ENCODE measurements around a stretch of chr2.

GRCh38 chr2:46487871-46488519 is 54.3 kb upstream of the RHOQ start:
- PRO-cap, 3 experiments: no peak in any of the 3 experiments
- RAMPAGE, long total RNA: no peak

DNA sequence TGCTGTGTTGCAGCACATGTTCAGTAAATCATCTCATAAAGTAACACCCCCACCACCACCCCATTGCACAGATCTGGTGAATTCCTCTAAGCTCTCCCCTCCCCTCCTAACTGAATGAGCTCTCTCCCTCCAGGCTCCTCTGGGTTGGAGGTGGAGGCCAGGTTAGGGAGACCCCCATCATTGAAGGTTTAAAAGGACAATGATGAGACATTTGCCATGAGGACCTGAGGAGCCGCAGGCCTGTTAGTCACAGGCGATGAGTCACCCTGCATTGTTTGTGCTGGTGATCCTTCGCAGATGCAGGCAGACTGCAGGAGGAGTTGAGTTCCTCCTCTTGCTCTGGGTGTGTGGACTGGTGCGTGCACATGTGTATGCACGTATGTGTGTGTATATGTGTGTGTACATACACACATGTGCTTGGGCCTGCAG is 42.1 kb downstream of the MCFD2 start:
- PRO-cap, 3 experiments: no peak in any of the 3 experiments
- RAMPAGE, long total RNA: no peak

GRCh38 chr2:46909578-46910445 is 5.8 kb downstream of the MCFD2 start:
- PRO-cap, 3 experiments: no peak in any of the 3 experiments
- RAMPAGE, long total RNA: no peak

- PRO-cap, 3 experiments: no peak in any of the 3 experiments
- RAMPAGE, long total RNA: no peak
Observed at GRCh38 chr2:46979538-46980171, 38.6 kb downstream of the TTC7A start.

- PRO-cap, 3 experiments: no peak in any of the 3 experiments
- RAMPAGE, long total RNA: no peak
Observed at GRCh38 chr2:46983628-46984116, 42.6 kb downstream of the TTC7A start.

- PRO-cap, 3 experiments: no peak in any of the 3 experiments
- RAMPAGE, long total RNA: no peak
Observed at GRCh38 chr2:46984117-46984530, 43.1 kb downstream of the TTC7A start.

DNA sequence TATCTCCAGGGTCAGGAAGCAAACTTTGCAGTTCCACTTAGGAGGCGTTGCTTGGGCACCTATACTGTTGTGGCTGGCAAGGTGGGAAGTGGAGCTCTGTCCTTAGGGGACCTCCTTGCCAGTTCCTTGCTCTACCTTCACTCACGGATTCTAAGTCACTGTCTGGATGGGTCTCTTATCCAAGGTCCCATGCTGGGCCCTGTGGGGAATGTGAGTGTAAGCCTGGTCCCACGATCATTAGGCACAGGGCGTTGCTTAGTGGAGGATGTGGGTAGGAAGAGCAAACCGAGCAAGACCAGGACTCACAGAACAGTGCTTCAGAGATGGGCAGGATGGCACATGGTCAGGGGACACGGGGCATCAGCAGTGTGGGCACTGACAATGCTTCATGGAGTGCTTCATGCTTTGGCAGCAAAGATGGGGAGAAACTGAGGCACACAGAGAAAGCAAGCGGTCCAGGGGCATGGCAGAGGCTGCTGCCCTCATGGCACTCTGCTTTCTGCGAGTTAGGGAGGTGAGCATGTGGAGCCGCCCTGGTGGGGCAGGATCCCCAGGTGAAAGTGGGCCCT is 104.8 kb downstream of the TTC7A start:
- PRO-cap, 3 experiments: no peak in any of the 3 experiments
- RAMPAGE, long total RNA: no peak

GRCh38 chr2:47075295-47075877 is 79.7 kb downstream of the STPG4 start:
- PRO-cap, 3 experiments: no peak in any of the 3 experiments
- RAMPAGE, long total RNA: no peak

DNA sequence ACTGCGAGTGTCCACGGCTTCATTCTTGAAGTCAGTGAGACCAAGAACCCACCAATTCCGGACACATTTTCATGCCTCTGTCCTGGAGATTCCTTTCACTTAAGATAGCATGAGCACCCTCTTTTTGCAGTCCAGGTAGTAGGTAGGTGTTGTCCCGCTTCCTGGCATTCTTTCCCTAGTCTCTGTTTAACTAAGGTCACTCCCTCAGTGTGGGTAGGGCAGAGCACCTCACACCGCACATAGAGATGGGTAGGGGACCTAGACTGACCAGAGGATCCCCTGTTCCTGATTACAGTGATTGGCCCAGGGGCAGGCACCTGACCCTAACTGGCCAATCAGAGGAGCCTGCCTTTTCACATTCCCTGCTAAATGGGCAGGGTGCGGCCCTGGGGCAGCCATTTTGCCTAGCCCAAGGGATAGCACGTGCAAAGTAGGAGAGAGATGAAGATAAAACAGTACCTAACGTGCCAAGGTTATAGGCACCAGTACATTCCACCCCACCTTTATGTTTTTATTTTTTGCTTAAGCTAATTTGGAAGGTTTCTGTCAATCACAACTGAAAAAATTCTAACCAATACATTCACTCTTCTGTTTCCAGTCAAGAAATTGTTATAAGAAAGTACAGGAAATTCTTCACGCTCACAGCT is 46.5 kb downstream of the STPG4 start:
- PRO-cap, 3 experiments: no peak in any of the 3 experiments
- RAMPAGE, long total RNA: no peak

DNA sequence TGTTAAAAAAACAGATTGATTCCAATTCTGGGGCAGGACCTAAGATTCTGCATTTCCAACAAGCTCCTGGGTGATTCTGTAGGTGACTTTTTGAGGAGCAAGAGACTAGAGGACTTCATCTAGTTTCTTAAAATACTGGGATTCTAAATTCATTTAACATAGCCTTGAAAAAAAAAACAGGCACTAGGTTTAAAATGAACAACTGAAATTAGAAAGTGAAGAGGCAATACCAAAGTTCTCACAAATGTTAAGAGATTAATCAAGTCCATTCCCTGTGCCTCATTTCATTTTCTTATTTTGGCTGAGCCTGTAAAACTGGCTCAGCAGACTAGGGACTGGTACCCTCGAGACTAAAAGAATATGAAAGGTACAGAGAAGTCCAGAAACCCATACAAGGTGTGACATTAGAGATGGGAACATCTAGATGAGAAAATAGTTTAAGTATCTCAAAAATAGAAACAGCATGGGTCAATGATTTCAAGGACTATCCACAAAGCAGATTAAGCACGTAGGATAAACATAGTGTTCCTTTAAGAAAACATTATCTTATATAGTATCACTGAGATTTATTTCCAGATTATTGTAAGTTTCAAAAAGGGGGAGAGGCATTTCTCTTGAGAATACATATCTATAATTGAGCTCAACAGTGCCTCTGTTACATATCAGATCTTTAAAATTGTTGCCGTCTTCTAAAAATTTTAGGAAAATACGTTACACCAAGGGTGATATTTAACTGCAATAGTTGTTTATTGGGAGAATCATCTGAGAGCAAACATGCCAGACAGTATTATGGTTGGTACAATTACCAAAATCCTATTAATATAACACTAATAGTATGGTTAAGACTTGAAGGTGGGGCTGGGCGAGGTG is 2.4 kb upstream of the STPG4 start:
- PRO-cap, 3 experiments: no peak in any of the 3 experiments
- RAMPAGE, long total RNA: no peak

DNA sequence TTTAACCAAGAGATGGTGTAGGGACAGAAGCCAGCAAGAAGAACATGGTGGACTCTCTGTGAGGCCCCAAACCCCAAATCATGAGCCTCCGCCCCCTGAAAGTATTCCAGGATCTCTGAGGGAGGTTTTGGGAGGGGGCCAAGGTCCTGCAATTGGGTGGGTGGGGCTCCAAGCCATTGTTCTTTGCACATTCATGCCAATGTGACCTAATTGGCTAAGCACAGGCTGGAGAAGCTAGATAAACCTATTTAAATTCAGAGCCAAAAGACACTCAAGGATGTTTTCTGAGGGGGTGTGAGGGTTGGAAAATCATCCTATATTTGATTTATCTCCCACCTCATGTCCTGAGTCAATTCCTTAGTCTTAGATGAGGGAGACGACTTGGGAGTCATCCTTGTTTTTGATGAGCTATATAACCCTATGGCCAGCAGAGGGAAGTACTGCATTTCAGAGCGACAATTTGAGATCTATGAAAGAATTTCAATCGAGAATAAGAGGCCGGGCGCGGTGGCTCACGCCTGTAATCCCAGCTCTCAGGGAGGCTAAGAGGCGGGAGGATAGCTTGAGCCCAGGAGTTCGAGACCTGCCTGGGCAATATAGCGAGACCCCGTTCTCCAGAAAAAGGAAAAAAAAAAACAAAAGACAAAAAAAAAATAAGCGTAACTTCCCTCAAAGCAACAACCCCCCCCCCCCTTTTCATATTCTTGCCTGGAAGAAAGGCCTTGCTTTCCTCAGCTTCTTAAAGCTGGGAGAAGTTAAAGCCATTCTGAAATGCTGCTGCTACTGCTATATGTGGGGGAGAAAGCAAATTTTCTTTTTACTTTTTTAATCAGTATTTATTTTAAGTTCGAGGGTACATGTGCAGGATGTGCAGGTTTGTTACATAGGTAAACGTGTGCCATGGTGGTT is 34.0 kb upstream of the EPCAM start:
- PRO-cap, 3 experiments: no peak in any of the 3 experiments
- RAMPAGE, long total RNA: no peak

GRCh38 chr2:47782243-47782459 is 794 bp upstream of the MSH6 start:
- PRO-cap, 3 experiments: no peak in any of the 3 experiments
- RAMPAGE, long total RNA: no peak

- PRO-cap, 3 experiments: no peak in any of the 3 experiments
- RAMPAGE, long total RNA: no peak
Observed at GRCh38 chr2:47822004-47822660, 39.2 kb downstream of the MSH6 start.

DNA sequence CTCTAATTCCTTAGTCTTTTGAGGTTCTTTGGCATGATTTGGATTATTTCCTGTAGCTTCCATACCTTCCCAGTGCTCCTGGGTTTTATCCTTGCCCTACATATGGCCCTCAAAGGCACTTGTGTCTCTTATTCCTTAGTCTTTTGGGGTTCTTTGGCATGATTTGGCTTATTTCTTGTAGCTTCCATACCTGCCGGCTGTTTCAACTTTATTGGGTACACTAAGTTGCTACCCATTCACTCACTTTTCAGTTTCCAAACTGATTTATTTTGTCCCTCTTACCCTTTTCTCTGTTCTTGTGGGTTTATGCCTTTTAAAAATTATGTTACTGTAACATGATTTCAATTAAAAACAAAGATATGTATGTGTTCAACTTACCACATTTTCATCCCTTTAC is 32.8 kb downstream of the FBXO11 start:
- PRO-cap, 3 experiments: no peak in any of the 3 experiments
- RAMPAGE, long total RNA: no peak

DNA sequence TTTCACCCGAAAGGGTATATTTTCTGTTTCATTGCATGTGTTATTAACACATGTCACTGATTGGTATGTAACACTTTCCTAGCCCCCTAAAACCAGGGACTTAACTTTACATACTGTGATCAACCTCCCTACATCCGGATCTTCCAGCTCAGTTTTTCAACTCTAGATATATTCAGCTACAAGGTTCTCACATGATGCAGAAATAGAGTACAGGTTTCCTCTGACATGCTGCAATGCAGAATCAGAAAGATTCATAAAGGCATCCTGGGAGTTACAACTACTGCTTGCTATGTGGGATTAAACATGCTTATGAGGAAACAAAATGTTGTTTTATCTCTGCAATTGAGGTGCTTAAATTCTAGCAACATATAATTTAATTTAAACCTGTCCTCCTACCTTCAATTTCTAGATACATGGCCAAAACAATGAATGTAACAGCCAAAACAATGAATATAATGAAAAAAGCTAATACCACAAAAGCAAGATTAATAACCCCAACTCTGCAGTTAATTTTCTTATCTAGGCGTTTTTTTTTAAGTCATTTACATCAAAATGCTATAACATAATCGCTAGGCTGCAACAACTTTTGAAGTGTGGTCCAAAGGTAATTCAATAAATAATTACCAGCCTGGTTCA is 13.8 kb downstream of the FBXO11 start:
- PRO-cap, 3 experiments: no peak in any of the 3 experiments
- RAMPAGE, long total RNA: no peak

GRCh38 chr2:47897080-47897756 is 9.1 kb downstream of the FBXO11 start:
- PRO-cap, 3 experiments: no peak in any of the 3 experiments
- RAMPAGE, long total RNA: no peak

GRCh38 chr2:48154111-48154469 is 160.4 kb upstream of the FOXN2 start:
- PRO-cap, 3 experiments: no peak in any of the 3 experiments
- RAMPAGE, long total RNA: no peak

- PRO-cap, 3 experiments: no peak in any of the 3 experiments
- RAMPAGE, long total RNA: no peak
Observed at GRCh38 chr2:48353186-48353458, 38.6 kb downstream of the FOXN2 start.

GRCh38 chr2:48415827-48416528 is 24.6 kb upstream of the PPP1R21 start:
- PRO-cap, 3 experiments: no peak in any of the 3 experiments
- RAMPAGE, long total RNA: no peak

GRCh38 chr2:51171671-51171870 is 139.6 kb upstream of the NRXN1 start:
- PRO-cap, 3 experiments: no peak in any of the 3 experiments
- RAMPAGE, long total RNA: no peak

All from cerebellum (tissue), 5 donors.